Temporal lobe (tissue), 2 donors: ENCODE measurements around the genes TRIM40, HLA-E and PRR3.

DNA sequence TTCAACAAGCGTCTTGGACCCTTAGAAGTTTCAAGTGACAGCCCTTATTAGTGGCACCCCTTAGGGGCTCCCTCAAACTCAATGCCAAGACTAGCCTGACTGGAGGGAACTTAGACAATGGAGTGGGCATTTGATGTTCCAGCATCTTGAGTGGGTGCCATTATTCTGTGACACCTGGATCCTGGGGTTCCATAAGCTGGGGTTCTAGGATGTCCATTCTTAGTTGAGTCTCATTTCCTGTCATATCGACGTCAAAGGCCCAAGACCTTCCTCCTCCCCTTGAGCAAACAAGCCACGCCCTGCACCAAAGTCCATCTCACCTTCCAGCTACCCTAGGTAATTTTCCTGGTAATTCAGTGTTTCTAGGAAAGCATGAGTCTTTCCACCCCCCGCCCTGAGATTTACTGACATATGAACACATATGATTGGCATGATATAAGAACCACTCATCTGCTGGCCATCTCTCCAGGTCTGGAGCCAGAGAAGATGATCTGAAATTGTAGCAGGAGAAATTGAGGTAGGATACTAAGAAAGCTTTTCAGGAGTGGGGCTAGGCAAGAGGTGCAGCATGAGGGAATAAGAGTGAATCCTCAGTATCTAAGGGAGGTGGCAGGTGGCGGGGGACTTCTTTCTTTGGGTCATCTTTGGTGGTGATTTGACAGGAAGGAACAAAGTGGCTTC lies at the start of gene TRIM40:
TSS of gene TRIM40 (plus strand) at position 468 of the 681 bp plus-strand sequence.
- RAMPAGE, long total RNA: no peak

DNA sequence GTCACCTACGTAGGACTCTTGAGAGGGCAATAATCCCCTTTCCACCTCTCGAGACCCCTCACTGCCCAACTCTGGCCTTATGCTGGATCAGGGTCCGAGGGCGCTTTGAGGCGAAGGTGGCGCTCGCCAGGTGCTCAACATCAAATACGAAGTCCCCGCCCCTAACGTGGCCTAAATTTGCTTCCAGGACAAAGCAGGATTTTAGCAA lies 401 bp upstream of the TRIM26 start:
- RAMPAGE, long total RNA: no peak

DNA sequence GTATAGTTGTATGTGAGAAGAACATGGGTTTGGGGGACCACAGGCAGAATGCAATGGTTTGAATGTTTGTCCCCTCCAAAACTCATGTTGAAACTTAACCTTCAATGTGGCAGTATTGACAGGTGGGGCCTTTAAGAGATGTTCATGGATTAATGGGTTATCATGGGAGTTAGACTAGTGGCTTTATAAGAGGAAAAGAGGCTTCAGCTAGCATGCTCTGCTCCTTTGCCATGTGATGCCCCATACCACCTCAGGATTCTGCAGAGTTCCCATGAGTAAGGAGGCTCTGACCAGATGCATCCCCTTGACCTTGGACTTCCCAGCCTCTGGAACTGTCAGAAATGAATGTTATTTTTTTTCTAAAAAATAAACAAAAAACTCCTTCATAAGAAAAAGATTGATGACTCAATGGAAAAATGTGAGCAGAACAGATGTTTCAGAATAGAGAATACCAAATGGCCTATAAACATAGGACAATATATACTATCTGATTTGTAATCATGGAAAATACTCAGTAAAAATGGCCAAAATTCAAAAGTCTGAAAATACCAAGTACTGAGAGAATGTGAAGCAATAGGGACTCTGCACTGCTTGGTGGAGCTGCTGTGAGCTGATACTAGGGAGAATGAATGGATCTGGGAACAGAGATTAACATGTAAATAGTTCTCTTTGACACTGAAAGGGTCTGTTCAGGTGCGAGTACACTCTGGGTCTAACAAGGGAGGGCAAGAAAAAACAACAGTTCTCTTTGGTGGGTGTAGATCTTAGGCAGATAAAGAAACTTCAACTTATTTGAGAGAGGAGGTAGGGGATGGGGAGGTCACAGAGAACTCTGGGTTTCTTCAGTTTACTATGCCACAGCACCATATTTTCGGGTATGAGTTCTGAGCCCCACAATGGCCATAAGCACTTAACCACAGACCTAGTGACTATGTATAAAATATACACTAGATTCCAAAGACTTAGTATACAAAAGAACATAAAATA lies 7.4 kb upstream of the TRIM39 start:
- RAMPAGE, long total RNA: no peak

GRCh38 chr6:30325279-30325642 lies 1.5 kb upstream of the TRIM39 start:
- RAMPAGE, long total RNA: no peak

DNA sequence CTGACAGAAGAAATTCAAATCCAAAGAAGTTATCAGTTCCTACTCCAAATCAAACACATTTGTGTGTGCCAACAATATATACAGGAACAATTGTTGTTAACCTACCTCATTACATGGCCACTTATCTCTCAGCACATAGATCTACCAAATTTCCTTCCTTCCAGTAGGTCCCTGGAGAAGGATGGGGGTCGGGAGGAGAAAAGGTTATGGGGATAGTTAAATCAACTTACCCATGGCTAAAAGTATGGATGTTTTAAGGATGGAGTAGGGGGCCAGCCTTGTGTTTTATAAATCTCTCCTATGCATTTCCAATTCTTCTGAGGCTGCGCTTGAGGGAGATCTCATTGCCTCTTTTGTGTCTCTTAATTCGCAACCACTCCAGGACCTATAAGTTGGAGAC lies 1.1 kb downstream of the TRIM39 start:
- RAMPAGE, long total RNA: no peak

DNA sequence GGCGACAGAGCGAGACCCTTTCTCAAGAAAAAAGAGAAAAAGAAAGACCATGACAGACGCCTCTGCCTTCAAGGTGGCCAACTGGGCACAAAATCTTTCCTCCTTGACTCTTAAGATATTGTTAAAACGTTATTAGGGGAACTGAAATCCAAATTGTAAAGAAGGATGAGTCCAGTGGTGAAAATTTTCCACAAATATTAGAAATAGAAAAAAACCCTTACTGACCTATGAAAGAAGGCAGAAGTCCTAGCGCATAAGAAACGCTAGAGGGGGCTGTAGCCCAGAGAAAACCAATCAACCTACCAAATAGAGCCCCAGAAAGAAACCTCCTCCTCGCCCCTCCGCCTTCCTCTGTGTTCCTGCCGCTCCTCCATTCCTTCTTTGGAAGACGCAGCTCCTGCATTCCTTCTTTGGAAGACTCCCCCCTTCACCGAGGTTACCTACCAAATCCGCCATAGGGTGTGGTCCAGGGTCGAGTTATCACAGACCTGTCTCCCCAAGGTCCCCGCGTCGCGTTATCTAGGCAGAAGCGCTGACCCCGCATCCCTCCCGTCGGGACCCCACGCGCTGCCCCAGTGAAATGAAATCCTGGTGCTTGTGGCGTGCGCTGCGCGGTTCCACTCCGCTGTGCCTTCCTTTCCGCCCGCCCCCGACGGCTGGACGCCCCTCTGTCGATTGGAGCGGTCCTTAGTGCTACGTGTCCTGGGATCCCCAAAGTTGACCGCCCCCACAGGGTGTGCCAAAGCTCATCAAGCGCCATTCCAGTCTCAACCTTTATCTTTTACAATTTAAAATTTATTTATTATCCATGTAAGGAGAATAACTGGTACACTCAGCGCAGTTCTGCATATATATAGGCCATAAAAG lies 12.8 kb downstream of the RPP21 start:
- RAMPAGE, long total RNA: no peak

GRCh38 chr6:30489026-30489629 lies at the start of gene HLA-E:
Gene HLA-E, plus strand, starts transcription at chr6:30489509.
- RAMPAGE, long total RNA: start-site peak on the plus strand at chr6:30489508-30489514, 676 and 98 reads in 2 replicates

- RAMPAGE, long total RNA: no peak
Measured at GRCh38 chr6:30508981-30509756, 19.9 kb downstream of the HLA-E start.

- RAMPAGE, long total RNA: no peak
Measured at GRCh38 chr6:30557164-30558163, at the start of gene PRR3. Gene PRR3, plus strand, starts transcription at chr6:30557295.

GRCh38 chr6:30618411-30618979 lies 855 bp downstream of the MRPS18B start:
- RAMPAGE, long total RNA: no peak

GRCh38 chr6:30646426-30646829 lies 505 bp upstream of the C6orf136 start:
- RAMPAGE, long total RNA: no peak

DNA sequence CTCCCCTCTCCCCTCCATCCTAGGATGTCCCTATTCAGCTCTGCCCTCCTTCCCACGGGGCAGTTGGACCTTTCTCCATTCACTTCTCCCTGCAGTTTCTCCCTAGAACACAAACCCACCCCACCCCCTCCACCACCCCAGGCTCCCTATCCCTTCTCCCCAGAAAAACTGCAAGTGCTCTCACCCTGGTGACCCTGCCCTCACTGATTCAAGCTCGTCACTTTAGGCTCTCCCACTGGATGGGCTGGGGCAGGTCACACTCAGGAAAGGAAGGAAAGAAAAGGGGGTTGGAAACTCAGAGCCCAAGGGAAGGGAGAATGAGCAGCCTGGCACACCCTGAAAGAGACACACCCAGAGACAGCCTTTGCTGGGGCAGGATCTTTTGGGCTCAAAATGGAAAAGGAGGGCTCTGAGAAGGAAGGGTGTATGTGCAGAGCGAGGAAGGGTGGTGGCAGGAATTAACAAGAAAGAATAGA lies 2.6 kb downstream of the PPP1R18 start:
- RAMPAGE, long total RNA: no peak

DNA sequence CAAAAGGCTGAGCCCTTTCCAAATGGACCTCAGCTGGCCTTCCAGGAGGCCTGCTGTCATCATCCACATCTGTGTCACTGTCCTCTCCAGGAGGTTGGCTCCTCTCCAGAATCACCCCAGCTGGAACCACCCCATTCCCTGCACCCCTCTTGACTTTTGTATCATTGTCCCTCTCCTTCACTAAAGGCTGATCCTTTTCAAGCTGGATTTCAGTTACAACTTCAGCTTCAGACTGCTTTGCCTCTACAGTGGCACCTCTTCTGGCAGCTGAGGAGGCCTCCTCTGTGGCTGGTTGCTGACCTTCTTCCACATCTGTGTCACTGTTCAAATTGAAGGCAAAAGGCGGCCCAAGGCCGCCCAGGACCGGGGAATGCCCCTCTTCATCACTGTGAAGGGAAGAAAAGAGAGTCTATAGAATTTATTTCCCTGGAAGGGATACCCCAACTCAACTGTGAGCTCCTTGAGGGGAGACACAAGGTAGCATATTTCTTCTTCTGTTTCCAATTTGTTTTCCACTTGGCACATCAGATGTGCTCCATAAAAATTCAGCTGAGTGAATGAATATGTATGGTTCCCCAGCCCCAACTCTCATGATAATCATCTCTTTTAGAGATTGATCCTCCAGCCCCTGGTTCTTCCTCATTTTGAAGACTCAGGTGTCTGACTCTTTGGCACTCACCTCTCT lies 4.0 kb downstream of the MDC1 start:
- RAMPAGE, long total RNA: no peak

- RAMPAGE, long total RNA: no peak
Measured at GRCh38 chr6:30752094-30753176, 8.1 kb upstream of the IER3 start.

- RAMPAGE, long total RNA: no peak
Measured at GRCh38 chr6:30777807-30778354, 33.5 kb upstream of the IER3 start.

GRCh38 chr6:30798941-30799519 lies 54.7 kb upstream of the IER3 start:
- RAMPAGE, long total RNA: no peak

DNA sequence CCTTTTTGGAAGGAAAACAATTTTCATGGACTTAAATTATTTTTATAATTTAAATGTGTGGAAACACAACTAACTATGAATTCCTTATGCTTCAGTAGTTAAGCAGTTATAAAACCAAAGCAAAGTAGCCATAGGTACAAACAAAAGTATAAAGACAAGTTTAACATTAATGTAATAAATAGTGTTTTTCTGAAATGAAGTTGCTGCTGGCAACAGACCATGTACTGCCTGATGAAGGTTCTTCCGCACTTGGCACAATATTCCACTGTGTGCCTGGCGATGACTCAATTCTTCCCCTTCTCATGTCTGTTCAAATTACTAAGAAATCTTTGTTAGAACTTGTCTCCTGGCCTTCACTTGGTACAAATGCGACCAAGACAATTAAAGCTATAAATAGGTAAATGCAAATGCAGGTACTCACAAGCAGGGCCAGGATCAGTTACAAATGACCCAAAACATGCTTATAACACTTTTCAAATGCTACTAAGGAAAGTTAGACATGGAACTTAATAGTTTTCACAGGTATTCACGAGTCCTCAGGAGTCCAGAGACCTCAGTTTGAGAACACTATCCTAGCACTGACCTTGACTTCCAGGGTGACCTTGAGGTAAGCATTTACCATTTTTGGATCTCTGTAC lies 8.2 kb upstream of the DDR1 start:
- RAMPAGE, long total RNA: no peak

GRCh38 chr6:30877306-30878214 lies 6.8 kb upstream of the DDR1 start:
- RAMPAGE, long total RNA: no peak

DNA sequence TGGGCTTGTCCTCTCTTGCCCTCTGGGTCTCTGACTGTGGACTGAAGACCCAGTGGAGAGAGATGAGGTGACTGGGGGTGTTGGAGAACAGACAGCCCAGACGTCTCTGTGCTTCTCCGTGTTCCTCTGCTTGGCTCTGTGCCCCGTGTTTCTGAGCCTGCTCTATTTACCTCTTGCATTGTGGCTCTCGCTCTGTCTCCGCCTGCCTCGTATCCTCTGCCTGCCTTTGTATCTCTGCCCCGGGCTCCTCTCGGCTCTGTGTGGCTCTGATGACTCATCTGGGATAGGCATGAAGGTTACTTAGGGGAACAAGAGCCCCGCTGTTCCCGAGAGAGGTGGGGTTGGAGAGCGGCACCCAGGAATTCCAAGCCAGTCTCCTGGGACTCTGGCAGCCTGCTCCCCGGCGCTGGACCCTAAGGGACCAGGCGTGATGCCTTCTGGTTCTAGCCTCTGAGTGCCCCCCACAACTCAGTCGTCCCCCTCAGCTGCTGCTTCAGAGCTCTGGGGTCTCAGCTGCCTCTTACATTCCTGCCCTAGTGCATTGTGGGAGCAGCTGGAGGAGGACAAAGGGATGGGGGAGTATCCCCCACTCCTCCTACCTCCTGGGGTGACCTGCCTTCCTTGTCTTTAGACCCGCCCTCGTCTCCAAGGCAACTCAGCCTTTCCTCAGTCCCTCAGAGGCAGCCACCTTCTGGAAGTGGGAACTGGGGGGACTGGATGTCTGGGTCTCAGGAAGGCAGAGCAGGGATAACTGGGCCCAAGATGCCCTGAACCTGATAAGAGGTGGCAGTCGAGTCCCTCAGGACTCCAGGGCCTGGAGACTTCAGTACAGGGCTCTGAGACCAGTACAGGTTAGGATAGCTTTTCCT lies 1.9 kb downstream of the DDR1 start:
- RAMPAGE, long total RNA: no peak

DNA sequence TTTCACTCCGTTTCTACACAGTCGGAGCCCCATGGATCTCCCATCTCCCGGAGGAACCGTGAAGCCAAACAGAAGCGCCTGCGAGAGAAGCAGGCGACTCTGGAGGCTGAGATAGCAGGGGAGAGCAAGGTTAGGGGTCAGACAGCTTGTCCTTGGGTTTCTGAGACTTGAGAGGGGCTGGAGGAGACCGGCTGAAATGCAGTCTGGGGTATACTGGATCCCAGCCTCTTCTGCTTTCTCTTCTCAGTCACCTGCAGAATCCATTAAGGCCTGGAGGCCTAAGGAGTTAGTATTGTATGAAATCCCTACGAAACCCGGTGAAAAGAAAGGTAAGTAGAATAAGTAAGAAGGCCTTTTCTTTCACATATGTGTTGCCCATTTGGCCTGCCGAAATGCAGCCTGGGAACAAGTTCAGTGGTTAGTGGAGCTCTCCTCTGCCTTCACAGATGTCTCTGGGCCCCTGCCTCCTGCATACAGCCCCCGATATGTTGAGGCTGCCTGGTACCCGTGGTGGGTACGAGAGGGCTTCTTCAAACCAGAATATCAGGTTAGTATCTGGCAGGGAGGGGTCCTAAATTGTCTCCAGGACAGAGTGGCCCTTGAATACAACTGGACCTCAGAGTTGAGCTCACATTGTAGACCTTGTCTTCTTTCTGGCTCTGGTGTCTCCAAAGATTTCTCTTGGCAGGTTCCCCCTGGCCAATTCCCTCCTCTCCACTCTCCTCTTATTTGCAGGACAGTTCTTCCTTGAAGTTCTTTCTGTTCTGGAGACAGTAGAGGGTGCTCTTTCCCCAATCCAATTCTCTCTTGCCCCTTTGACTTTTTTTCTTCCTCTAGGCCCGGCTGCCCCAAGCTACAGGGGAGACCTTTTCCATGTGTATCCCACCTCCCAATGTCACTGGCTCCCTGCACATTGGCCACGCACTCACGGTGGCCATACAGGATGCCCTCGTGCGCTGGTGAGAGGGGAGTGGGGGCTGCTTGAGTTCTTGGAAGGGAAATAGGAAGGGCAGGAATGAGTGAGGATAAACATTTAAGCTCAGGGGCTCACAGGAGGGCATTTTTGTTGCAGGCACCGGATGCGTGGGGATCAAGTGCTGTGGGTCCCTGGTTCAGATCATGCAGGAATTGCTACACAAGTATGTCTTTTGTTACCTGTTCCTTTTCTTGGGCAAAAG lies 1.3 kb downstream of the VARS2 start:
- RAMPAGE, long total RNA: no peak